HTR-8/SVneo (cell line): Measurements from ENCODE around the genes GUCY1B1 and NPY1R.

DNA sequence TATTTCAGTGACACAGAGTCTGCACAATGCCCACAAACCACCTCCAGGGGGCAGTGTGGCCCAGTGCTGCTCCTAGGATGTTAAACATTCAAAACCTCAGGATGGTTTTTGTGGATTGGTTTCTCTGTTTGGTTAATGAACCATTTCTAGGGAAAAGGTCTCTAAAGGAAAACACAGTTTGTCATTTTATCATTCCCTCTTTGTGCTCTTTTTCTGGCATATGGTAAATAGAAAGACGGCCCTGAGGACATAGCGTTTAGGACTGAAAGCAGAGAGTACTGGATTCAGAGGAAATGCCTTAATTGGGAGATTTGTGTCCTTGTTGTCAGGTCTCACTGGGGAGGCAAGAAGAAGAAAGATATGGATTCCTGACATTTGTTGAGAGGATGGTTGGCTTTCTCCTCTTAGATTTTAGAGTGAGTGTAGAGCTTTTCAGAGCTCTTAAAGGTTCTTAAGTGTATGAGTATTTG lies 65.7 kb upstream of the MAP9 start:
- RRBS = no CpG with 5 or more reads among the region's 2 CpGs

DNA sequence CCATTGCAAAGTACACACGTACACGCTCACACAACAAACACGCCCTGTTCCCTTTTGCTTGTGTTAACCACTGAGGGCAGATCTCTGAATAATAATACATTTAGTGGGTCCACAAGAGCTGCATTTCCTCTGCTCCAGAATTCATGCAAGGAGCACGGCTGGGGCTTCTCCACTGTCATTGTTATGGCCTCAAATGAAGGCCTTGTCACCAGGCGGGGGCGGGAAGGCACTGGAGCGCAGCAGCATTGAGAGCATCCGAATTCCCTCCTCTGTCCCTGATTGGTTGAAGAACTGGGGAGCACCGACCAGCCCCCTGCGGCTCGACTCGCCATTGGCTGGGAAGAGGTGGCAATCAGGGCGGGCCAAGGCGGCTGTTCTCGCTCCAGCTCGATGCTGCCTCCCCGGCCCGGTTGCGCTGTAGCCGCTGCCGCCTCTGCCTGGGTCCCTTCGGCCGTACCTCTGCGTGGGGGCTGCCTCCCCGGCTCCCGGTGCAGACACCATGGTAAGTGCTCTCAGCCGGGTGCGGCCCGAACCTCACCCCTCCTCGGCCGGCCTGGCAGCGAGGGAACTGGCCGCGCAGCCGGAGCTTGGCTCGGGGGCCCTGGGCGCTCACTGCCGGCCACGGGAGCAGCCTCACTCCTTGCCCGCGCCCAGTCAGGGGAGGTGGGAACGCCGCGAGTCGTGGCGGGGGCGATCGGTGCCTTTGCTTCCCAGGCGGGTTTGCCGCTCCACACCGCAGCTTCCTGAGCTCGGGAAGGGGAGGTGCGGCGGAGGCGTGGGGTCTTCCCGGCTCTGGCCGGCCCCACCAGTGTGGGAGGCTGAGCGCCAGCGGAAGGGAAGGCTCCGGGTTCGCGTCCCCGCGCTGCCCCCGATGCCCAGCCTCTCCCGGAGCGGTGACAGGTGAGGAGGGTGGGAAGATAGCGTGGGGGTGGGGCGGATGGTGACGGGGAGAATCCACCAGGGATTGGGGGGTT lies at the start of gene GUCY1B1:
Gene GUCY1B1, plus strand, starts transcription at position 380 of the 974 bp plus-strand sequence.
- RRBS = 13% methylated on average over 21 of the region's 70 CpGs

DNA sequence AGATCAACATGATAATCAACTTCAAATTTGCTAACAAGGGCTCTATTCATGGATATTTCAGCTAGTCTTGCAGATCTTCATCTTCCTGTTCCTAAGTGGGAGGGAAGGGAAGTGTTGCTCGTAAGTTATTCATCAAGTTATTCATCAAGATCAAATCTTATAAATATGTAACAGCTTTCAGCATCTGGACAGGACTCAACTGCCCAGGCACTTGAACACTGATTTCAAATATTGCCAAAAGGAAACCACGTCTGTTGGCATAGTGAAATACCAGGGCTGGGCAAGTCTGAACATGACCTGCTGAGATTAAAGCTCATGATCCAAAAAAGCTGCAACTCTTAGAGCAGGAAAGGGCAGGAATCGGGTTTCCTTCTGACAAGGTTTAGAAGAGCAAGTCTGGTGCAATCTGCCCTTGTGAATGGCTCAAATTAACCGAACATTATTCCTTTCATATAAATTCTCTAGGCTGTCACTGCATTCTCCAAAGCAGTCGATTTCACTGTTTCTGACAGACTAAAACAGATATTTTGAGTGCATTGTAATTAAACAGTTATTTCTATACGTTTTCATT lies 200.2 kb downstream of the PDGFC start:
- RRBS = no CpG with 5 or more reads among the region's 6 CpGs

GRCh38 chr4:156962316-156963137 lies 9.1 kb downstream of the PDGFC start:
- RRBS = no CpG with 5 or more reads among the region's 5 CpGs

DNA sequence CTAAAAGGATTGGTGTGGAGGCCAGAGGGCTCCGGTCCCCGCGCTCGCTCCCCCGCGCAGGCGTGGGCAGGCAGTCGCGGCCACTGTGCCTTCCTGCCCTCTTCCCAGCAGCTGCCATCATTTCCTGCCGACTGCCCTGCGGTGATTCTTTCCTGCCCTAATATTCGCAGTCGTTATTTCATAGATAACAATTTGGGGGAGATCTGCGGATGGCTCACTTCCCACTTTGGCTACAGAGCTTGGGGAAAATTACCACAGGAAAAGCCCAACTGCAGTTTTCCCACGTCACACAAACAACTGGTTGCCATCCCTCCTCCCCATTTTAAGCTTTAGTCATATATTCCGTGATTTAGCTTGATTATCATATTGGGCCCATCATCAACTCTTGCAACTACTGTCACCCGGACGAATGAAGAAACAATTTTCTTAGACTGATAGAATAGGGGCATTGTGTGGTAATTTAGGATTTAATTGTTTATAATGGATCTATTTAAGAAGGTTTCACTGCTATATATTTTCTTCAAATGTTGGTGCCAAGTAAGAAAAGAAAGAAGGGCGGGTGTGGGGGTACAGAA lies 2.4 kb downstream of the GRIA2 start:
- RRBS = 62% methylated on average over 1 of the region's 19 CpGs

- RRBS = no CpG with 5 or more reads among the region's 1 CpG
These were observed 113.5 kb downstream of the GASK1B start for GRCh38 chr4:158059270-158059855.

DNA sequence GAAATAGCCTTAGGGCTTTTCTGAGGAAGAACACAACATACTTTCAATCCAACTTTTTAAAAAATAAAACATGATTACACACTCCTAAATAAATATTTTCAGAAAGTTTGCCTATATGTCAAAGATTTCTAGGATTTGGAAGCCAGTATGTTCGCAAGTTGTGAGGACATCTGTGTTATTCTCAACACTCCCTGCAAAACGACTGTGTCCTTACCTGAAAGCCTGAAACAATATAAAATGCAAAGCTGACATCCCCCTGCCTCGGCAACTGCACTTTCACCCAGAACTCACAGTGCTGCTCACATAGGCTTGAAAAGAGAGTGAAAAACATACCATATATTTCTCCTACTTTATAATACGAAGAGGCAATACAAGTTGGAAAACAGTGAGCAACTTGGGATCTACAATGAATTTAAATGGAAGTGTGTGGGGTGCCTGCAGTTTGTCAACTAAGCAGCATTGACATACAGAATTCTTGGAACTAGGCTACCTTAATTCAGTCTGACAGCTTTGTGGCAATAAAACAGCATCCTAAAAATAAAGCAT lies 8.2 kb downstream of the GASK1B start:
- RRBS = no CpG with 5 or more reads among the region's 4 CpGs

DNA sequence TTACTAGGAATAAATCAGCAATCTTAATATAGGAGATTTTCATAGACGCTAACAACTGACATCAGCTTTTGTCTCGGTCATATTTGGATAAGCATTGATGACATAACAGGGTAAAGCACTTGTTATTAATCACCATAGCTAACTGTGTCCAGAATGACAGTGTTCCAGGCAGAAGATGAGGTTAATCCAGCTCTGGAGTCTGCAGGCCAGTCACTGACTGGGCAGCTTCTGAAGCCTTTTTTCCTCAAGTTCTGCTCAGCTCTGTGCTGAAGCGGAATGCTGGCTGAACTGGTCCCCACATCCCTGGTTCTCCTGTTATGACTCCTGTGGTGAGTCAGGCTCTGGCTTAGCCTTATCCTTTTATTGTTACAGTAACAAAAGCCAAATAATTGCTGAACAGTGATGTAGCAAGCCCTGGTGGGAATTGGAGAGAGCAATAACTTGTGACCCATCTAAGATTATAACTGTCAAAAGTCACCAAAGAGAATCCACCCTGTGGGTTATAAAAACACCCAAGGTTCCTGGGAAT lies 41.9 kb downstream of the FNIP2 start:
- RRBS = no CpG with 5 or more reads among the region's 3 CpGs

GRCh38 chr4:158825458-158826217 lies 56.8 kb downstream of the FNIP2 start:
- RRBS = no CpG with 5 or more reads among the region's 4 CpGs

- RRBS = no CpG with 5 or more reads among the region's 13 CpGs
These were observed 62.0 kb downstream of the FNIP2 start for GRCh38 chr4:158830525-158831551.

GRCh38 chr4:158902551-158903167 lies 132.4 kb downstream of the C4orf45 start:
- RRBS = no CpG with 5 or more reads among the region's 10 CpGs

- RRBS = no CpG with 5 or more reads among the region's 1 CpG
These were observed 119.3 kb downstream of the C4orf45 start for GRCh38 chr4:158915702-158916138.

DNA sequence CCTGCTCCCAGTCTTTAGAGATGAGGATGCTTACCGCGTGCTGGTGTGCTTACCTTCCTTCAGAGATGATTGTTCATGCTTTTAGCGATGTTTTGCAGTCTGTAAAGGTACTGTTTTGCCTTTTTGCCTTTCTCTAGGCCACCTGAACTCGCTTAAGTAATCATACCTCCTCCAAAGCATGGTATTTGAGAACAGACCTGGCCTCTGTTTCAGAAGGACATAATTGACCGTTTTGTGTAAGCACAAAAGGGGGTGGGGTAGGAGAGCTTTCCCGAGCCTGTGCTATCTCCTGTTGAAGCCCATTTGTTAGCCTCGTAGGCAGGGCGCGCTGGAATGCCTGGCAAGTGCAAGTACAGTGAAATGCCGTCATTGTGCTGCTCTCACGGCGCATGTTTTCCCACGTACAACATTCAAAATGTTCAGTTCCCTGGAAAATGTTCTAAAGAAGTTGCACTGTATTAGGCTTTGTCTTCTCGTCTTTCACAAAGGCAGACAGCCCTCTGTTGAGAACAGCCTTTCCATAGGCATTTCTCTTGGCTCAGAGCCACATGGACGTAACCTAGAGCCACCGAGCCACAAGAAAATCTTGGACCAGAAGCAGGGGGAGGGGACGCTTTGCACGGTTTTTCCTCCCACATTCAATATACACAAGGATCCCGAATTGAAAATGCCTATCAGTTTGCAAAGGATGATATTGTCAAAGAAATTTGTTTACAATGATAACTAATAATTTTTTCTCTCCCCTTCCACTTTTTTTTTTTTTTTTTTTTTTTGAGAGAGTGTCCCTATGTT lies 13.1 kb upstream of the C4orf45 start:
- RRBS = no CpG with 5 or more reads among the region's 19 CpGs

DNA sequence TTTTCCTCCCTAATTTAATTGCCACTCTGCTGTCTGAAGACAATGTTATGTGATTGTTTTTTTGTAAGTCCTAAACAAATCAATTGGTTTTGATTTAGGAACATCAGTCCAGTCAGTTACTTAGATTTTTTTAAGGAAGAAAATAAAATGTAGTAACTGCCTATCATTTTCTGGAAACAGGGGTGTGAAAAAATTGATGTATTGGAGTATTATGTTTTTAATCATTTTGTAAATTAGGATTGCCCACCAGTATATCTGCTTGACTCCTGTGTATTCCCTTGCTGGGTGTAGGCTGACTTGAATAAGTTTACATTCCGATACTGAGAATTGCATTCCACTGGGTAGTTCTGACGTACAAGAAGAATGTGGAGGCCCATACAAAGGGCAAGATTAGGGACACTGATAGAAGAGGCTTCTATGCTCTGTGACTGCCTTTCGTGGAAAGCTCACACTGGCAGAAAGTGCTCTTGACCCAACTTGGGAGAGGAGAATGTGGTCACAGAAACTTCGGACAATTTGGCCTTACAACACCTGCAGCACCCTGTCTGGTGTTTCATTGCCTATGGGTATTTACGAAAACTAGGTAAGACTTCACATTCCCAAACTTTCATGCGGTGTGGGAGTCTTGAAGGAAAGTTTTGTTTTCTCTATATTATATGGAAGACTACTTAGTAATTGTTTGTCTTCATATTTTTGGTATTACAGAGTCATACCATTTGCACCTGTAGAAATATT lies 126.2 kb downstream of the RAPGEF2 start:
- RRBS = no CpG with 5 or more reads among the region's 6 CpGs

DNA sequence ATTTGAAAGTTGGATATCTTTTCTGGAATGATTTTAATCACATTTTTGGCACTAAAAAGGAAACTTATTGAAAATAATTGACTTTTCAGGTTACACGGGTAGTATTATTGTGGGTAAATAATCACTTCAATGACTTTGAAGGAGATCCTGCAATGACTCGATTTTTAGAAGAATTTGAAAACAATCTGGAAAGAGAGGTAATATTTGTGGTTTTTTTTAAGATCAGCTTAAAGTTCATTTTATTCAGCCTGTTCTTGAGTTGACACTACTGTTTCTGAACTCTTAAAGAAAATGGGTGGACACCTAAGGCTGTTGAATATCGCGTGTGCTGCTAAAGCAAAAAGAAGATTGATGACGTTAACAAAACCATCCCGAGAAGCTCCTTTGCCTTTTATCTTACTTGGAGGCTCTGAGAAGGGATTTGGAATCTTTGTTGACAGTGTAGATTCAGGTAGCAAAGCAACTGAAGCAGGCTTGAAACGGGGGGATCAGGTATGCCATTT lies 228.5 kb downstream of the RAPGEF2 start:
- RRBS = no CpG with 5 or more reads among the region's 7 CpGs

- RRBS = no CpG with 5 or more reads among the region's 17 CpGs
These were observed 287.8 kb downstream of the RAPGEF2 start for GRCh38 chr4:159390551-159391159.

DNA sequence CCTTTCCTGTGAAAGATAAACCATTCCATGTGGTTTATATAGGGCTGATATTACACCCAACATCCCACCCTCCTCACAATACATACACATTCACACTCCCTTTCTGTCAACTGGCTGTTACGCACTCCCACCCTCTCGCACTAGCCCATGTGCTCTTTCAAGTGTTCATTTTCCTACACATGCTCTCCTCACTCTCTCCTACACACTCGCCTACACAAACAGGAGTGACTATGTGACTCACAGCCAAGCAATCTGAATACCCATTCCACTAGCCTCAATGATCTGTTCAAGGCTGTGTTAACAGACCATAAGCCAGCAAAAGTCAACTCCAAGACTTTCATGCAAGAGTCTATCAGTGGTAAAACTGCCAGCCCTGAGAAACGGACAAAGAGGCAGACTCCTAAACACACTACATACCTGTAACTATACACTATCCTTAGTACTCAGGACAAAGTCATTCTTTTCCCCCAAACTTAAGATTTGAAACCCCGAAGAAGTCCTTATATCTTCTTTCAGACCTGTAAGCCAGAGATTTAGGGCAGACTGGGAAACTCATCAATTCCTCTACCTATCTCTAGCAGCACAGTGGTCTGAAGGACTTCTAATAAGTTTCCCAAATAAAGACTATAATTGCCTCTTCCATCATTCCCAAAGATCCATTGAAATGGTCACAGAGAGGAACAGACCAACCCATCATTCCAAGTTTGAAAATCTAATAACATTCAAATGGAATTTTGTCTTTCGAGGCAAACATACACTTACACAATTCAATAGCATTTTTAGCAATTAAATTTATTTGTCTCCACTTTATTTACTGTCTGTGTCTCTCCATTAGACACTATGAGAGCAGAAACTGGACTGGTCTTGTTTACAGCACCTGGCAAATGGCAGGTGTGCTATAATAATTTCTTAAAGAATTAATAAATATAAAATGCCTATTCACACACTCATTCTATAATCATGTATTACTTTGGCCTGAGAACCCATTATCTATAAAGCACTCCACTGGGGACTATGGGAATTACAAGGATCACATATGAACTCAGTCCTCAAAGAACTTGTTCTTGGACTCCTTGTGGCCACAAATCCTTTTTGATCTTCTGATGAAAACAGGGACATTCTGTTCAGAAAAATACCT lies 4.5 kb downstream of the NAF1 start:
- RRBS = no CpG with 5 or more reads among the region's 6 CpGs

GRCh38 chr4:163332388-163333028 lies at the start of gene NPY1R:
NPY1R (minus strand) TSS chr4:163332596.
- RRBS = 2% methylated on average over 4 of the region's 29 CpGs

- RRBS = no CpG with 5 or more reads among the region's 7 CpGs
These were observed 621 bp upstream of the NPY5R start for GRCh38 chr4:163343074-163343468.